ENCODE measurements around the gene TMEM260.

DNA sequence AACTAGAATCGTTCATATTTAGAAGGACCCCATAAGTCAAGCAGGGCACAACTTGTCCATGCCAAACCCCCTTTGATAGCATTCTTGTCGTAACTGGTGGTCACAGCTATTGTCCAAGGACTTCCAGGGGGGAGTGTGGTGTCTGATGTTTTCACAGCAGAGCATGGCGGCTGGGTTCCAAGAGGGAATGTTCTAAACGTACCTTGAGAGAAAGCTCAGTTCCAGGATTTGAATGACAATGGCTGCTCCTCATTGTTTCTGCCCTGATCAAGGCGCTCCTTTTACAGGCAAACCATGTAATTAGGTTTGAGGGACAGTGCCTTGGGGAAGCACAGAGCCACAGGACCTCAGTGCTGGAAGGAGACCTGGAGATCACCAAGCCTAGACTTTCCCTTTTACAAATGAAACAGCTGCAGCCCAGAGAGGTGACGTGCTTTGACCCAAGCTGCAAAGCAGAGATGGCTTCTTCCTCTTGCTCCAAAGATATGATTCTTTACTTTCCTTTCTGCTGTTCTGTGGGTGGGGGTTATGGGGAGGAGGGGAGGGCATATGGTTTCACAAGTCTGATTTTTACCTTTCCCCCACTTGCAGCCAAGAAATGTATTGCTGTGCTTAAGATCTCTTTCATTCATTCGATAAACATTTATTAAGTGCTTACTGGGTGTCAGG lies 172.7 kb downstream of the KTN1 start:
- PRO-cap, 2 experiments = no peak in any of the 2 experiments
- RAMPAGE, long total RNA, 5 experiments = no peak in any of the 5 experiments

DNA sequence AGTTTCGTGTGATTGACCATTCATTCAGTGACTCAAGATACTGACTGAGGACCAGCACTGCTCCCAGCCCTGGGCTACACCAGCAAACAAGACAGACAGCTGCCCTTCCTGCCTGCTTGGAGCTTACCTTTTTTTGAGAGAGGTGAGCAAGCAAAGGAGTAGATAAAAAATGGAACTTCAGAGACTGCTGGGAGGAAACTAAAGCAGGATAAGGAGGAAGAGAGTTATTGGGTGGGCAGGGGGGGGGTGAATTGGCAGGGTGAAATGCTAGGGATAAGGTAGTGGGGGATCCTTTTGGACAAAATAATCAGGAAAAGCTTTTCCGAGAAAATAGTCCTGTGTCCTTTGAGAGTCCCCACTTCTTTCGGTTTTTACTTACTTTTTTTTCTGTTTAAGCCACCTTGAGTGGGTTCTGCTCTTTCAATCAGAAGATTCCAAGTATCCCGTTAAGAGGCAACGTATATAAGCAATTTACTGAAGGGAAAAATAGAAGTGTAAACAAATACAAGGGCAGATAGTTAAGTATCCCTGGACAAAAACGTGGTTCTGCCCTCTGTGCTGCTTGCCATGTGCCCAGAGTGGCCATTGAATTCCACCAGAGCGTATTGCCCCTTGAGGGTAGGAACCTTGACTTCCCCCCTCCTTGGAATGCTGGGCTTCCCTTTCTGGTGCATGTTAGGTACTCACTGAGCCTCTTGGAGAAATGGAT lies 7.1 kb downstream of the PELI2 start:
- PRO-cap, 2 experiments = no peak in any of the 2 experiments
- RAMPAGE, long total RNA, 5 experiments = no peak in any of the 5 experiments

GRCh38 chr14:56126594-56127597 lies 8.7 kb downstream of the PELI2 start:
- PRO-cap, 2 experiments = no peak in any of the 2 experiments
- RAMPAGE, long total RNA, 5 experiments = no peak in any of the 5 experiments

DNA sequence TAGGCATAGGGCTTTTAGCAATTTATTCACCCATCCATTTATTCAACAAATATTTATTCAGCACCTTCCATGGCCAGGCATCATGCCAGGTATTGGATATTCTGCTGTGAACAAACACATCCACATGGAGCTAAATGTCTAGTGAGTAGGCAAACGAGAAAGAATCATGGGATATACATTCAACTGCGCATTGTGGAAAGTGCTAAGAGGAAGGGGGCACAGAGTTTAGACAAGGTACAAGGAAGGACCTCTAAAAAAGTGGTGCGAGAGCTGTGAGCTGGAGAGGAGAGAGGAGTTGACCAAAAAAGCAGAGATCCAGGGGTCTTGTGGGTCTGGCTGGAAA lies 63.7 kb downstream of the PELI2 start:
- PRO-cap, 2 experiments = no peak in any of the 2 experiments
- RAMPAGE, long total RNA, 5 experiments = no peak in any of the 5 experiments

DNA sequence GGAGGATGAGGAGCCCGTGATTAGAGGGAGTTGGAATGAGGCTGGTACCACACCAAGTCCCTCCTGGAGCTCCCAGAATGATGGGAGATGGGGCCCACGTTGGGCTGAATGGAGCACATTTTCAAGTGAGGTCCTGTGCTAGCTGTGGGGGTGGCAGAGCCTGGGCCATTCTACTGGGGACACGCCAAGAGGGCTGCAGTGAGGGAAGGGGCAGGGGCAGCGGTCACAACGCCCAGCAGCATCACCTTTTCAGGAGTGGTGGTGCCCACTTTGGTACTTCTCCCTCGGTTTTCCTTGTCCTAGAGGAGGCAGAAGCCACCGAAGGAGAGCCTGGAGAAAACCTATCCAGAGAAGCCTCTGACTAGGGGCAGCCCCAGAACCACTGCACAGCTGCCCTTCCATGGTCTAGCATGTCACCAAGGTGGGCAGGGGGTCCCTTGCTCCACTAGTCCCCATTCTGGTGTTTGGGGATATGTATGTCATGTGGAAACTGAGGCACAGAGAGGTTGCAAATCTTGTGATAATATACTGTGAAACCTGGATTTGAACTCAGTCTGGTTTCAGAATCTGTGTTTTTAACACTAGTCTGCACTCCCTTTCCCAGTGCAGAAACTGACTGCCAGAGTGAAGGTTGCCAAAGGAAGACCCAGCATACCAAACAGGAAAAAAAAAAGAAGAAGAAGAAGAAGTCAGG lies 107.3 kb downstream of the PELI2 start:
- PRO-cap, 2 experiments = no peak in any of the 2 experiments
- RAMPAGE, long total RNA, 5 experiments = no peak in any of the 5 experiments

DNA sequence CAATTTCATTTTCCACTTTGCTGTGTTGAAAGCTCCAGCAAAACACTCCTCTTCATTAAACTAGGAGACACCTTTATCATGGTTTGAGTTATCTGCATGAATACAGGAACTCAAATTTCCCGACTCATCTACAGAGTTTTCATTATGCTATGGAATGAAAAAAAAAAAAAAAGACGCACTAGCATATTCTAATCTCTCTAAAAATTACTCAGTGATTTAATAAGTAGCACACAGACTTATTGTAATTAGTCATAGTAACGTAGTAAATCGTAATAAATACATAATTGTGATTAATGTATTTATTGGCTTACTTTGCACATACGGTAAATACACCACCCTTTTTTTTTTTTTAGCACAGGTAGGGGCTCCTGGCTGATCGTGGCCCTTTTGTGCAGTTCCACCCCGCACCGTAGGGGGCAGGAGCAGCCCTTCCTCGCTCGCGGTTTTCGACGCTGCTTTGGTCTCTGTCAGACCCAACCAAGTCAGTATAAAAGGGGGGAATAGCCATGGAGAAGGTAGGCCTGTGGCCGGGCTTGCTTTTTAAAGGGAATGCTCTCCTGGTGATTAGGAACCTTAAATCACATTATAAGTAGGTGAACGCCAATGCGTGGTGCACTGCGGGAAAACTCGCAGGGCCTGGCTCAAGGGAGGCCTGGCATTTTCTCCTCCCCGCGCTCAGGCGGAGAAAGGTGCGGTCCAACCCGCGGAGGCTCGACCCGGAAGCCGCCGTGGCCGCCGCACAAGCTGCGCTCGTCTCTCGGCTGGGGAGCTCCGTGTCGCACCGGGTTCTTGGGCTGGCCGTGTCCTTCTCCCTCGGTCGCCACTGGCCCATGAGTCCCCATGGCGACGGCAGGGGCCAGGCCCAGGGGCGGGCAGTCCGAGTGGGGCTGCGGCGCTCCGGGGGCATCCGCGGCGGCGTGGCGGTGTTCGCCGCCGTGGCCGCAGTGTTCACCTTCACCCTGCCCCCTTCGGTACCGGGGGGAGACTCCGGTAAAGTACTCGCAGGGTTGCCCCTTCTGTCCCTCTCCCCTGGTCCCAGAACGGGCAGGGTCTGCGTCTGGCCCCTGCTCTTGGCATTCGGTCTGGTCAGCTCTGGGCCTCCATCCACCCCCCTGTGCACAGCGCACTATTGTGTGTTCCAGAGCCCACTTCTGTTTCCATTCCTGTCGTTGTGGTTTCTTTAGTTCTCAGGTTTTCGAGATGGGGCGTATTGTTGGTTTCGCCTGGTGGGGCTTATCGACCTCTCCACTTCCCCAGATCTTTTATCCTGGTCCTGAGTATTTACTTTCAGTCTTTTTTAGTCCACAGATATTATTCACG lies at the start of gene TMEM260:
Gene TMEM260 (plus strand): TSS at position 714 of the 1,320 bp plus-strand sequence.
- PRO-cap, 2 experiments = peak in 2 of 2 experiments; most common plus-strand start position 742 of the sequence (in 2)
- RAMPAGE, long total RNA, 5 experiments = start-site peak on the plus strand in 1 of 5 experiments, centred at position 729 of the sequence, 61 reads per replicate

- PRO-cap, 2 experiments = no peak in any of the 2 experiments
- RAMPAGE, long total RNA, 5 experiments = no peak in any of the 5 experiments
Observed at GRCh38 chr14:56812015-56812914, 2.0 kb upstream of the OTX2 start.

- PRO-cap, 2 experiments = no peak in any of the 2 experiments
- RAMPAGE, long total RNA, 5 experiments = no peak in any of the 5 experiments
Observed at GRCh38 chr14:57060590-57060965, 208.1 kb downstream of the EXOC5 start.

- PRO-cap, 2 experiments = no peak in any of the 2 experiments
- RAMPAGE, long total RNA, 5 experiments = no peak in any of the 5 experiments
Observed at GRCh38 chr14:57704194-57704393, 161.8 kb downstream of the SLC35F4 start.

DNA sequence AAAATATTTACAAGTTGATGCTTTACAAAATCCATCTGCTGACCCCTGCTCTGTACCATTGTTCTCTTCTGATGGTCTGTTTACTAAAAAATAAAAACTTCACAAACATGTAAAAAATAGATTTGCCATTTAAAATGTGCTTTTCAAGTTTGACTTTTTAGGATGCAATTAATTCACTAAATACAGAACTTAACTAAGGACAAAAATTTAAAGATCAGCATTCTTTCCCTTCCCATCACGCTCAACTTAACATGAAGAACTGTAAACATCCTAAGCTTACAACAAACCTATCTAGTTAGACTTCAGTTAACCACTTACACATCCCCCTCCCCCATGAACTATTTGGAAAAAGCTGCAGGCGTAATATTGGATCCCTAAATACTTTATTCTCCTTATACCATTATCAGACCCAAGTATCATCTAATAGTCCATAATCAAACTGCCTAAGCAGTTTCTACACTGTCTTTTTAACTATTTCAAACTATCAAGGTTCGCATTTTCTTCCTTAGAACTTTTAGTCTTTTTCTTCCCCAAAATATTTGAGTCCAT lies 21.0 kb downstream of the PSMA3 start:
- PRO-cap, 2 experiments = no peak in any of the 2 experiments
- RAMPAGE, long total RNA, 5 experiments = no peak in any of the 5 experiments

DNA sequence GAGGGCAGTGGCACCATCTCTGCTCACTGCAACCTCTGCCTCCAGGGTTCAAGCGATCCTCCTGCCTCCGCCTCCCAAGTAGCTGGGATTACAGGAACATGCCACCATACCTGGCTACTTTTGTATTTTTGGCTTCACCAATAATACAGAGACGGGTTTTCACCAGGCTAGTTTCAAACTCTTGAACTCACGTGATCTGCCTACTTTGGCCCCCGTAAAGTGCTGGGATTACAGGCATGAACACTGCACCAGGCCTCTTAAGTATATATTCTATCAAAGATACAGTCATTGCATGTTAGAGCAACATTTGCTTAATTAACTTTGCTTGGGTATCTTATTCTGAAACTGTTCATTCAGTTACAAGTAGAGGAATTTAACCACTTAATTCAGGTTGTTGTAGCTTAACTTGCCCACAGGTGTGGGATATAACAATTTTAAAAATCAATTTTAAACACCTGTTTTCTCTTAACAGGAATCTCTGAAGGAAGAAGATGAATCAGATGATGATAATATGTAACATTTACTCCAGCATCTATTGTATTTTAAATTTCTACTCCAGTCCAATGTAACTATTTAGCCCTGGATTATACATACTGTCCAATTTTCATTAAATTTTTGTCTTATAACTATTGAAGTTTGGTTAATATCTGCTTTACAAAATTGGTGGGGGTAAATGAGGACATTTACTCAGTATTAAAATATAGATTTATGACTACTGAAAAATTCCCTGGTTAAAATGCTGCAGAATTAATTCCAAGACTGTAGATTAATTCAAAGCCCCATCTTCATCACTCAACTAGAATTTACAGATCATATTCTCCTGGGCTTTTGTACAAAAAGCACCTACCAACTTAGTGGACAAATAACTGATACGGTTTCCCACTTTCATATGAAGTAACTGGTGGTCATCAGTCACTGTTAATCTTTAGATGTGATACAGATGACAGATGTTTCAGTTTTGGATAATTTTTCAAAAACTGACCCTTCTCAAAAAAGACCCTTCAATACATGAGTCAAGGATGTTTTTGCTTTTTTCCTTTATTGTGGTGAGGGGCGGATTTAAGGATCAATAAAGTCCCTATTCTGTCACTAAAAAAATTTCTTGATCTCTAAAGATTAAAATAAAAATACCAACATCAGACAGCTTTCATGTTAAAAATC lies 26.6 kb upstream of the ARID4A start:
- PRO-cap, 2 experiments = no peak in any of the 2 experiments
- RAMPAGE, long total RNA, 5 experiments = no peak in any of the 5 experiments

GRCh38 chr14:58779411-58779854 lies 141.7 kb downstream of the DACT1 start:
- PRO-cap, 2 experiments = no peak in any of the 2 experiments
- RAMPAGE, long total RNA, 5 experiments = no peak in any of the 5 experiments

DNA sequence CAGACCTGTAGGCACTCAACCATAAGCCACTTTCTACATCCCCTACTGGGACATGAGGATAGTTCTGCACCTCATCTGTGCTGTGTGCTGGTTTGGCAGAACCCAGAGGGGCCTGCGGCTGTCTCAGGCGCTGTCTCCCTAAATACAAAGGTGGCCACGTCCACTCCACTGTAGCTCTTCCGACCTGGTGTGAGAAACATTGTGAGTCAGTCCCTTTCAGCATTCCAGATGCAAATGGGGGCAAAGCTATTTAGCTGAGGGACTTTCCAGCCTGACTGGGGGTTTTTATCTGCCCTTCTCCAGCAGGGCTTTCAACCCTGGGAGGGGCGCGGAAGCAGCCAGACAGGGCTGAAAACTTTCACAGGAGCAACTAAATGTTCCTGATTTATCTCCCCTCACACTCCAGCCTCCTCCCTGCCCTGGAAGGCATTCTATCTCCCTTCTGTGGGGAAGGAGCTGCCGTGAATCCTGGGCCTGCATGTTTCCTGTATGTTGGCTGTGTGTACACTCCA lies 218.2 kb upstream of the DAAM1 start:
- PRO-cap, 2 experiments = no peak in any of the 2 experiments
- RAMPAGE, long total RNA, 5 experiments = no peak in any of the 5 experiments

DNA sequence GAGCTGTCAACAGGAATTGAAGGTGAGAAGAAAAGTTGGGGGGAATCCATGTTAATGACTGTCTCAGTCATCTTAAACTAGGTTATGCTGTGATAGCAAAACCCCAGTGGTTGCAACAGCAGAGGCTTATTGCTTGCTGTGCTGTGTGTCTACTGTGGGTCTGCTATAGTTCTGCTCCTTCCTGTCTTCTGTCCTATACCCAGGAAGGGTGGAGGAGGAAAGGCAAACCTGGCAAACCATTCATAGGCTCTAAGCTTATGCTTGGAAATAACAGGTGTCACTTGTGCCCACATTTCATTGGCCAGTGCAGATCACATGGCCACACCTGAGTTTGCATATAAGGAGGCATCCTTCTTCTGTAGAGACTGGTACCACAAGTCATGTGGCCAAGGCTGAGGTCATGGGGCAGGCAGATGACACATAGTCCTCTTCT lies 77.1 kb downstream of the DAAM1 start:
- PRO-cap, 2 experiments = no peak in any of the 2 experiments
- RAMPAGE, long total RNA, 5 experiments = no peak in any of the 5 experiments

GRCh38 chr14:59356858-59357292 lies 108.3 kb downstream of the GPR135 start:
- PRO-cap, 2 experiments = no peak in any of the 2 experiments
- RAMPAGE, long total RNA, 5 experiments = no peak in any of the 5 experiments

DNA sequence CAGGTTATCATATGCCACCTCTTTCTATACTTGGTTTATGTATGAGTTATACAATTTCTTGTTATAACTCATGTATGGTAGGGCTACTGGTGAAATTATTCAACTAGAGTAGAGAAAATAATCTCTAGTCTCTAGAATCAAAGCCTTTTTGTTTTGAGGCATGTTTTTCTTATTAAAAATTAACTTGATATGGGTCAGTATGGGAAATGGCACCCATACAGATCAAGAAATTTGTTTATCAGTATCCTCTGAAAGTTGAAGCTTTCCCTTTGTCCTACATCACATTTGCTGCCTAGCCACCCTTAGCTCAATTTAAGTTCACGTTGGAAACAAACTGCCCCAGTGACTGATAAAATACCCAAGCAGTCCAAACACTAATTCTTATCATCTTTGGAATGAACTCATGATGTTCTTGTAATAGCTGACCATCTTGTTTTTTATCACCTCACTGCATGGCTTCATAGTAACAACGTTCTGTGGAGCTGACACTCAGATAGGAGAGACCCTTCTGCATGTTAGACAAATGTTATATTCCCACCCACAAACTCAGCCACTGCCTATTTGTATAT lies 93.5 kb downstream of the GPR135 start:
- PRO-cap, 2 experiments = no peak in any of the 2 experiments
- RAMPAGE, long total RNA, 5 experiments = no peak in any of the 5 experiments

DNA sequence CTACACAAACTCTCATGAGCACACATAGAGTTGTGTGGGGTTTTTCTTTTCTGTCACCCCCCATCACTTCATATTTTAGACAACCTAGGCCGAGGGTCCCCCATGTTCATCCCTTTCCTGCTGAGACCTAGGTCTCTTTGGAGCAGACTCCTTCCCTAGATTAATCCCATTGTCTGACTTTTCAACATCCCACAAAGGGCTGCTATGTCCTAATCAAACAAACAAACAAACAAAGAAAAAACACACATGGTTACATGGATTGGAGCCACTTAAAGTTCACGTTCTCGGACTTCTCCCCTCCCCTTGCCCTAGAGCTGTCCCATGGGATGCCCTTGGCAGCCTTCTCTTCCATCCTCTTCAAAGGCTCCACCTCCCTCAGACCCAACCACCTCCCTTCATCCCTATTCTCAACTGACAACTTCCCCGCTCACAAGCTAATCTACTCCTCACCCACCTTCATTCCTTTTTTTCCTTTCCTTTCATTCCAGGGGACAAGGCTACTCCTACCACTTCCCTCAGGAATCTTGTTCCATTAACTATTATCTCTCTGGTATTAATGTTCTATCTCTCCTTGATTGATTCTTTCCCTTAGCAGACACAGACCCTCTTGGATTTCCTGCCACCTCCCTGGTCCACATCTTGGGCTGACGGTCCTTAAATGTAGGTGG lies 40.5 kb downstream of the GPR135 start:
- PRO-cap, 2 experiments = peak in 1 of 2 experiments; most common plus-strand start position 404 of the sequence (in 1); most common minus-strand start position 171 of the sequence (in 1)
- RAMPAGE, long total RNA, 5 experiments = no peak in any of the 5 experiments

GRCh38 chr14:59483301-59483619 lies 948 bp downstream of the L3HYPDH start:
- PRO-cap, 2 experiments = peak in 2 of 2 experiments; most common plus-strand start chr14:59483531 (in 2); most common minus-strand start chr14:59483492 (in 1)
- RAMPAGE, long total RNA, 5 experiments = no peak in any of the 5 experiments

DNA sequence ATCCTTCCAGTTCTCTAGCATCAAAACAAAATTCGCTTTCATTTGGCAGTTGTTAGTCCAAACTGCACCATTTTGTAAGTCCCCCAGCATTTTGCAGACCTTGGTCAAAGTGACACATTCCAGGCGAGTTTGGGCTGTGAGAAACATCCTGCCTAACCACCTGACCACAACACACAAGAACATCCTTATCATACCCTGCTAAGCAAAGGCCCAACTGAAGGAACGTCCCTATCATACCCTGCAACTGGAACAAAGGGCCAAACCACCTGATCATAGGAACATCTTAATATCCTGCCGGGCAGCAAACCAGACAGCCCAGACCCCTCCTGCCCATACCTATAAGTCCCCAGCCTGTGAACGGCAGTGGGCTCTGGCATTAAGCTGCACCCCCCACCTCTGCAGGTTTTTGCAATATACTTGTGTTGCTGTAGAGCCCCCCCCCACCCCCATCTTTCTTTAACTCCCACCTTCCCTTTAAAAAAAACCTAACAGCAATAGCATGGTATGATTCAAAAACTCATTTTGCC lies 2.7 kb downstream of the PCNX4 start:
- PRO-cap, 2 experiments = peak in 1 of 2 experiments; most common minus-strand start position 114 of the sequence (in 1)
- RAMPAGE, long total RNA, 5 experiments = no peak in any of the 5 experiments

DNA sequence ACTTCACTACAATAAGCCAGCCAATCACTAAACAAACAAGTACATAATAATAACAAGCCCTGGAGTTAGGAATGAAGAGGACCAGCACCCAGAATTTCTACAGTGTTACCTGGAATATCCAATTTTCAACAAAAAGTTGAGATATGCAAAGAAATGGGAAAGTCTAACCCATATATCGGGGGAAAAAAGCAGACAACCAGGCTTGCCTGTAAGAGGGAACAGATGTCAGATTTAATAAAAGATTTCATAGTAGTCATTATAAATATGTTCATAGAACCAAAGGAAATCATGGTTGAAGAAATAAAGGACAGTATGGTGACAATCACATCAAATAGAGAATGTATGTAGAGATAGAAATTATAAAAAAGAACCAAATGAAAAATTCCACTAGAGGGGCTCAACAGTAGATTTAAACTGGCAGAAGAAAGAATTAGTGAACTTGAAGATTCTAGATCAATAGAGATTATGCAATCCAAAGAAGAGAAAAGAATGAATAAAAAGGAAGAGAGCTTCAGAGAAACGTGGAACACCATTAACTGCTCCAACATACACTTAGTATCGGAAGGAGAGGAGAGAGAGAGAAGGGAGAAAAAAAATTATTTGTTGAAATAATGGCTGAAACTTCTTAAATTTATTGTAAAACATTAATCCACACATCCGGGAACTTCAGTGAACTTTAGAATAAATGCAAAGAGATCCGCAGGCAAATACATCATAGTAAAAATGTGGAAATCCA lies 36.0 kb downstream of the PCNX4 start:
- PRO-cap, 2 experiments = no peak in any of the 2 experiments
- RAMPAGE, long total RNA, 5 experiments = no peak in any of the 5 experiments

Measured in thyroid gland (tissue), 7 donors.